Jurkat, Clone E6-1 (cell line): ENCODE measurements around a stretch of chr20.

DNA sequence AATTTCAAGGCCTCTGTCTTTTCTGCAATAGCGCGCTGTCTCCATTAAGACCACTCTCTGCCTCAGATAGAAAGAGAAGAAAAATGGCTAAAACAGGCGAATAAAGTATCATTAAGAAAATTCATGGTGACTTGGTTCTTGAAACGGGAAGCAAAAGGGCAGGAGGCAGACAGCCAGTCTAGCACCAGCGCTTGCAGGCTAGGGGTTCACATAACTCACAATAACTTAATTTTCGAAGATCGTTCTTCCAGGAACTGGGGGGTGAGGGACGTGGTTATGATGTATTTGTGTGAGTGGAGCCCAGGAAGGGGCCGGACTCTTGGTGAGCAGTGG, 4.3 kb upstream of the ELMO2 start:
- RRBS: 0% methylated on average over 1 of the region's 9 CpGs

DNA sequence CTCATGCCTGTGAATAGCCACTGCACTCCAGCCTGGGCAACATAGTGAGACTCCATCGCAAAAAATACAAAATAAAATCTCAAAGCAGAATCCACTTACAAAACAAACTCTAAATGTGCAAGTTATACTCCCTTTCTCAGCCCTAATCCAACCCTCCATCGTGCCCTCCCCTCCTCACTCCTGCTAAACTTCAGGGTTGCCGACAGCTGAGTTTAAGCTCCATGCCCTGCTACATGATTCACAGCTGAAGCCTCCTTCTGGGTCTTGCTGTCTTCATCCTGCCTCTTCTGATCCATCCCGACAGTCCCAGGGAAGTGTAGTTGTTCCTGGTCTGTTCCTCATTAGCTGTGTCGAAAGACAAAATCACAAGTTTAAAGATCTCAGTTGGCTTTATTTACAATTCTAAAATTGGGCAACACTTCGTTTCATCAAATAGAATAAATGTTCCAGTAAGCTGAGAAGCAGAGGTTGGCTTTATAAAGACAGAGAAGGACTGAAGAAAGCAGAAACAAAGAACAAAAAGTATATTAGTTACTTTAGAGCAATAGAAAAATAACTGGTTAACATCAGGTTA, 4.2 kb upstream of the SLC2A10 start:
- RRBS: no CpG with 5 or more reads among the region's 6 CpGs

- RRBS: 50% methylated on average over 14 of the region's 52 CpGs
Measured at GRCh38 chr20:46811165-46811823, 83.3 kb upstream of the EYA2 start.

GRCh38 chr20:46965449-46966201, 71.0 kb downstream of the EYA2 start:
- RRBS: no CpG with 5 or more reads among the region's 20 CpGs

DNA sequence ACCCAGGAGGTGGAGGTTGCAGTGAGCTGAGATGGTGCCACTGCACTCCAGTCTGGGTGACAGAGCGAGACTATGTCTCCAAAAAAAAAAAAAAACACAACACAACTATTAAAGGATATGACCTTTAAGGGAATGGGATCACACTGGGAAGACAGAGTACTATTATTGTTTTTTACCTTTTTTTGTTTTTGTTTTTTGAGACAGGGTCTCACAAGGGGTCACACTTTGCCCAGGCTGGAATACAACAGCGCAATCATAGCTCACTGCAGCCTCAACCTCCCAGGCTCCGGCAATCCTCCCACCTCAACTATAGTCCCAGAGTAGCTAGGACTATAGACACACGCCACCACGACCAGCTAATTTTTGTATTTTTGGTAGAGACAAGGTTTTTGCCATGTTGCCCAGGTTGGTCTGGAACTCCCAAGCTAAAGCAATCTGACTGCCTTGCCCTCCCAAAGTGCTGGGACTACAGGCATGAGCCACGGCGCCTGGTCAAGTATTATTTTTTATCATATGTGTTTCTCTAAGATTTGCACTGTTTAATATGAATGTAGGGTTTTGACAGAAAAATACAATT, 81.0 kb downstream of the ZMYND8 start:
- RRBS: no CpG with 5 or more reads among the region's 7 CpGs

- RRBS: no CpG with 5 or more reads among the region's 21 CpGs
Measured at GRCh38 chr20:47278104-47279313, 78.0 kb downstream of the ZMYND8 start.

DNA sequence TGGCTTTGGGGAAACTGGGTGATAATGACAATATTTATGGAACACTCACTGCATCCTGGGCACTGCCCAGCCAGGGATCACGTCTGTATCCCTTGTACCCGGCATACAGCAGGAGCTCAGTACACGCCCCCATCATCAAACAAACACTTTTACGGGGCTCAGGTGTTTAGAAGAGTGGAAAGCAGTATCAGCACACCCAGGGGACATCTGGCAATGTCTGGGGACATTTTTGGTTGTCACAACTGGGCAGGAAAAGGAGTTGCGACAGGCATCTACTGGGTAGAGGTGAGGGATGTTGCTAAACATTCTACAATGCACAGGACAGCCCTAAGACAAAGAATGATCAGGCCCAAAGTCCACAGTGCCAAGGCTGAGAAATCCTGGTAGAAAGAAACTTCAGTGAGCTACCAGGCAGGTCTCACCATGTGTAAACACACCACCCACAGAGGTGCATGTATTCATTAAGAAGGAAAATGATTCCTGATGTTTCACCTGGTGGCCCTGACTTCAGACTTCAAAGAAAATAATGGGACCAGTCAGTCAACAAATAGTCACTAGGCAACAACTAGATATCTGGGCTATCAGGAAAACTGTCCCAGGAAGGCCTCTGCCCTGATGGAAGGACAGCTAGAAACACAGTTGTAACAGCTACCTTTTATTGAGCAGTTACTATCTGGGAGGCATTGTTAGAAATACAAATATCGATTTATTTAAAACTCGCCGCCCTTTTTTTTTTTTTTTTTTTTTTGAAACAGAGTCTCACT, 35.2 kb downstream of the ZMYND8 start:
- RRBS: no CpG with 5 or more reads among the region's 8 CpGs

- RRBS: no CpG with 5 or more reads among the region's 5 CpGs
Measured at GRCh38 chr20:47400681-47401071, 44.2 kb upstream of the ZMYND8 start.

DNA sequence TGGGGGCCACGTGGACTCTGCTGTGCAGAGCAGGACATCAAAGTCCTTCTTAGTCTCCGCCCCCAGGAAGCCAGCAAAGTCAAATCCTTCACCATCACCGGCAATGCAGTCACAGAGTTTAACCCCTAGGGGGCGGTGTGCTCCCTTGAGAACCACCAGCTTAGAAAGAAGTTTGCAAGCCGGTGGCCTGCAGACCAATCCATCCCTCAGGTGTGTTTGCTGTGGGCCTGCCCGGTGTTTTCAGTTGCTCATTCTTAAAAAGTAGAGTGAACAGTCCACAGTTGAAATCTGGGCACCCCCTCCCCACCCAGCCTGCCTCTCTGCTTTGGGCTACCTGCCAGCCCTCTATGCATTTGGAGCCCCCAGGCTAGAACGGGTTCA, 59.9 kb downstream of the SULF2 start:
- RRBS: 5% methylated on average over 3 of the region's 7 CpGs

DNA sequence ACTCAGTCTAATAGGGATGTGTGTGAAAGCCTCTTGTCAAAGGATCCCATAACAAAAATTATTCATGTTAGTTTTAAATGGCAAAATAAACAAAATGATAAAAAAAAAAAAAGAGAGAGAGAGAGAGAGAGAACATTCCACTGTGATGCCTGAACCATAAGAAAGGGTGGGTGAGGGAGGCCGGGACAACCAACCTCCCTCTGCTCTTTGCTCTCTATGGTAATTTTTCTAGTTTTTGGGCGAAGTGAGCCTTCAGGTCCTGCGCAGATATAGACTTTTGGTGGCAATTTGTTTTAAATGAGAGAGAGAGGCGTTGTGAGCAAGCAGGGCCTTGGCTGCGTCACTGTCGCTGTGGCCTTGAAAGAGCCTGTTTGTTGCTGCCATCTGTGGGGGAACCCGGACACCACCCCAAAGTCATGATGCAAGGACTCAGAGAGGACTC, 462.5 kb upstream of the SULF2 start:
- RRBS: no CpG with 5 or more reads among the region's 7 CpGs

- RRBS: no CpG with 5 or more reads among the region's 6 CpGs
Measured at GRCh38 chr20:48668915-48669230, 158.9 kb downstream of the PREX1 start.

GRCh38 chr20:48680650-48681389, 147.0 kb downstream of the PREX1 start:
- RRBS: no CpG with 5 or more reads among the region's 13 CpGs

DNA sequence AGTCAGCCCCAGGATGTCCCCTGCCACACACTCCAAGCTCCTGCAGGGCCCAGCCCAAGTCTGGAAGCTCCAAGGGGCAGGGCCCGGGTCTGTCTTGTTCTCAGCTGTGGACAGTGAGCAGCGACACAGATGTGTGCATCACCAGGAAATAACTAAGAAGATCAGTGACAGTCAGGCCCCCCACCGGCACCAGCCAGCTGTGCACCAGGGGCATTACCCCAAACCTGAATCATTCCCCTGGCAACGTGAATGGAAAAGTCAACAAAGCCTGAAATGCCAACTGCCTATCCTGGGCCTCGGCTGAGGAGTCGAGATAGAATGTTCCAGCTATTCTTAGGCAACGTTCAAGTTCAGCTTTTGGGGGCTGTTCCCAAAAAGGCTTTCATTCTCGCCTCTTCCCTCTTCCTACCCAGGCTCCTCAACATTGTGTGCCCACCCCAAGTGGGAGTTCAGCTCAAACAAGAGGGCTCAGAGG, 105.0 kb downstream of the PREX1 start:
- RRBS: 55% methylated on average over 2 of the region's 8 CpGs

GRCh38 chr20:48736389-48737076, 91.3 kb downstream of the PREX1 start:
- RRBS: no CpG with 5 or more reads among the region's 2 CpGs

DNA sequence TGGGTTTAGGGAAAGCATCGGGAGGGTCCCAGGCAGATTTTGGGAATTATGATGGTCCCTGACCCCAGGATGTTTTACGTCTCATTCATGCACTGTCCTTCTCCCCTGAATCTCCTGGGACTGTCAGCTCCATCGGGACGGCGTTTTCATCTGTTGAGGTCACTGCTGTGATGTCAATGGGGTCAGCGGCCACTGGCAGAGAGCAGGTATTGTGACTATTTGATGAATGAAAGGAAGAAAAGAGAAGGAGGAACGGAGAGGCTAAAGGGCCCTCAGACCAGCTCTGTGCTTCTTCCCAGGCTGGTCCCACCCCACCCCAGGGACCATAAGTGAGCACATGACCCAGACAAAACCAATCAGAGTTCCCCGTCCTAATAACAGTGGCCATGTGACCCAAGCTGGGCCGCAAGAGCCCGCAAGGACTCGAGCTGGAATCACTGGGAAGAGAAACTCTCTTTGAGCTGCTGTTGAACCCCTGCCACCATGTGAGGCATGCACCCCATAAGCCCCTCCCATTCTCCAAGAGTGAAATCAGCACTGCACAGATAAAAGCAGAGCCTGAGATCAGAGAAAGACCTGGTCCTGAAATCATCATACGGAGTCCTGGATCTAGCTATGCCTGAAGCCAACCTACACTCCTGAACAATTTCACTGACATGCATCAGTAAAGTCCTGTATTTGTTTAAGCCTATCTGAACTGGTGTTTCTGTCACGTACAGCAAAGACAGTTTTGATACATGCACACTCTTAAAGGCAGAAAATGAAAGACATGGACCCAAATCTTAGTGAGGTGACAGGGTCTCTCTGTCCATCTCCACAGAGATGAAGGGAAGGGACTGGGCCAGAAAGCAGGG, 90.3 kb downstream of the PREX1 start:
- RRBS: no CpG with 5 or more reads among the region's 13 CpGs

GRCh38 chr20:48742306-48742714, 85.5 kb downstream of the PREX1 start:
- RRBS: no CpG with 5 or more reads among the region's 4 CpGs

- RRBS: no CpG with 5 or more reads among the region's 8 CpGs
Measured at GRCh38 chr20:48761194-48761894, 66.5 kb downstream of the PREX1 start.

DNA sequence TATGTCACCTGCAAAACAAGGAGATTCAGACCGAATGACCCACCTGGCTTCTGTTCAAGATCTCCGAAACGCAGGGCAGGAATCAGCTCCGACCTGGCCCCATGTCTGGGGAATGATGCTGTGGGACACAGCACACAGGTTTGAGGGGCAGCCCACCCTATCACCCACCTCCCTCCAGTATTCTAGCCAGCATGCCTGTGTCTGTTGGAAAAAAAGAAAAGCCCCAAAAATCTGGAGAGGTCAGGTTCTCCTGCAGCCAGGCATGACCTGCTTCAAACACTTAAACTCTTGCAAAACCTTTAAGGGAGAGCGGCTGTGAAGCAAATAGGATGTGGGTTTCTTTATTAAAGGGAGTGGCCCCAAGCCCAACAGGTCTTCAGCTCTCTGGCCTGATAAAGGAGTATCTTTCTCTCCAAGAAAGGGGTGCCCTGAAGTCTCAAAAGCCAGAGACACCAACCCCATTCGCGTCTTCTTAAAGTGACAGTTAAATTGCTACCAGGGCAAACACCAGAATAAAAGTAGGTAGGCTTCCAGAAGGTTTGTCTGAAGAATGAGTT, 6.4 kb downstream of the PREX1 start:
- RRBS: no CpG with 5 or more reads among the region's 7 CpGs

DNA sequence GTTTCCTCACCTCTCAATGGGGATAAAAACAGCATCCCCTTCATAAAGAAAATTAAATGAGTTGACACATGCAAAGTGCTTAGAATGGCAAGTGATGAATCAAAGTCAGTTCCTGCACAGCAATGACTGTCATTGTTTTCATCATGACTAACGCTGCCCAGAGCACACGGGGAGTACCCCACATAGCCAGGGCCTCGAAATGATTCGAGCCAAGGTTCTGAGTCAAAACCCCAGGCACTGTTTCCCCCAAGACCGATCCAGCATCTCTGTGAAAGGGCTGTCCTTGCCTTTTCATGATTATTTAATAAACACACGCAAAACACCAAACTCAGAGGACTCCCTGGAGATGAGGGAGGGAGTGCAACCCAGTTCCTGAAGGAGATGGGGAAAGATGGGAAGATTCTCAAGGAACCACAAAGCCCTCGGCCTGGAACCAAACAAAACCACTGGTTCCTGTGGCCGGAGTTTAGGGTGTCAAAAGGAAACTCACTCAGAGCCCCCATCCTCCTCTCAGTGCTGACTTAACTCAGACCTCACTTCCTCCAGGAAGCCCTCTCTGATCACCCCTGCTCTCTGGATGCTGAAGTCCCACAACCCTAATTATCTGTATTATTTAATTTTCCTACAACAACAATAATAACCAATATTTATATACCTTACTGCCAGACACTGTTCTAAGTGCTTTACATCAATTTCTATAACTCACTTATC, 3.7 kb downstream of the PREX1 start:
- RRBS: no CpG with 5 or more reads among the region's 8 CpGs